Jurkat, Clone E6-1 (cell line): ENCODE data around the genes PGAM5 and ZNF268.

DNA sequence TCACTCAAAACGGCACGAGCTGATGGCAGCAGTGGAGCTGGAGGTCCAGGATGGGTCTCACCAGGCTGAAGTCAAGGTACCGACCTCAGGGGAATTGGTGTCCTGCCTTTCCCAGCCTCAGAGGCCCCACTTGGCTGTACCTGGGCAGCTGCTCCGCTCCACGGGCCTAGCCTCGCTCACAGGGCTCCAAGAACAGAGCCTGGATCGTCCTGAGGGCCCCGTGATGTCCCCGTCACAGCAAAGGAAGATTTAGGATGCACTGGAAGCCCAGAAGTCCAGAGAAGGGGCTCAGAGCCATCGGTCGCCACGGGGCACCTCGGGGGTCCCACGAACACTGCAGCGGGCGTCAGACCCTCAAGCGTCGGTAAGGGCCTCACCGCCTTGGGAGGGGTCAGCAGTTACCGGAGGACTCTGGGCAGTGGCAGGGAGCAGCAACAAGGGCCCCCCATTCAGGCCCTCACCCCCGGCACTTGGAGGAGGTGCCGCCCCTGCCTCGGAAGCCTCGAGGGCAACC lies 56.5 kb downstream of the LRCOL1 start:
- RRBS, result 96% methylated on average over 2 of the region's 24 CpGs

GRCh38 chr12:132580741-132581883 lies 29.3 kb downstream of the LRCOL1 start:
- RRBS, result no CpG with 5 or more reads among the region's 28 CpGs

- RRBS, result 43% methylated on average over 6 of the region's 30 CpGs
These were observed 10.1 kb downstream of the LRCOL1 start for GRCh38 chr12:132600129-132600831.

- RRBS, result no CpG with 5 or more reads among the region's 6 CpGs
These were observed 10.7 kb downstream of the POLE start for GRCh38 chr12:132676380-132676998.

- RRBS, result 4% methylated on average over 38 of the region's 108 CpGs
These were observed at the start of gene PGAM5 for GRCh38 chr12:132709790-132710956. Gene PGAM5 (plus strand): TSS chr12:132710842.

DNA sequence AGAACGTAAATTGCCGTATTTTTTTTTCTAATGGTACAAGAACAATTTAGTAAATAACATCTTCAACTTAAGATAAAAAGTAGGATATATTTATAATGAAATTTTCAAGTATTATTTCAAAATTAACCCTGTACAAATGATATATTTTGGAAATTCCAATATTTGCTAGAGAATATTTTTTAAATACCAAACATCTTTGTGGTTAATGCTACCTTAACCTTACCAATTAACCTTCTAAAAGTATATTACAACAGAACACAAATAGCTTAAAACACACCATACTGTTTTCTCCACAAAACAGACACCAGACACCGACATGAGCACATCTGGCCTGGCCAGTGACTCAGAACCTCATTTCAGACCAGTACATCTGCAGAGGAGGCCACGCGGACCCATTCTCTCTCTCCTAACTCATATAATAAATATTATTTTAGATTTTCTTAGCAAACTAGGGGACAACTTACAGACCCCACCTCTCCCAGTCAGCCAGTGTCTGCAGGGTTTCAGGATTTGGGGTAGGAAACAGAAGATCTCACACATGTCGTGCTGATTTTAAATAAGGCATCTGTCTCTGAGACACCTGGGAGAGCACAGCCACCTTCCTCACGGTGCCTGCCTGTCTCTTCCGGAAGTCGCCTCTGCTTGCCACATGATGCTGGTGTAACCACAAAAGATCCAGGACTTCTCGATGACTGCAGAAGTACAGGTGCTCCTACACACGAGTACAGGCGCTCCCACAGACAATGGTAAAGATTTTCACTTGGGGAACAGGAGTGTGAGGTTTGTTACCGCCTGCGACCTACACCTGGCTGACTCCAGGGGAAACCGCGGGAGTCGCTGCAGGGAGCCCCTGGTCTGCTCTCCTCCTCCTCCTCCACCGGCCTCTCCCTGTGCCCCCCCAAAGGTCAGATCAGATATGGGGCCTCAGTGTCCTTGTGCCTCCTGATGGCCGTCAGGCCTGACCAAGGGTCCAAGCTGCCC lies 9.6 kb upstream of the ANKLE2 start:
- RRBS, result no CpG with 5 or more reads among the region's 19 CpGs

- RRBS, result no CpG with 5 or more reads among the region's 22 CpGs
These were observed 12.4 kb upstream of the ANKLE2 start for GRCh38 chr12:132773981-132774562.

DNA sequence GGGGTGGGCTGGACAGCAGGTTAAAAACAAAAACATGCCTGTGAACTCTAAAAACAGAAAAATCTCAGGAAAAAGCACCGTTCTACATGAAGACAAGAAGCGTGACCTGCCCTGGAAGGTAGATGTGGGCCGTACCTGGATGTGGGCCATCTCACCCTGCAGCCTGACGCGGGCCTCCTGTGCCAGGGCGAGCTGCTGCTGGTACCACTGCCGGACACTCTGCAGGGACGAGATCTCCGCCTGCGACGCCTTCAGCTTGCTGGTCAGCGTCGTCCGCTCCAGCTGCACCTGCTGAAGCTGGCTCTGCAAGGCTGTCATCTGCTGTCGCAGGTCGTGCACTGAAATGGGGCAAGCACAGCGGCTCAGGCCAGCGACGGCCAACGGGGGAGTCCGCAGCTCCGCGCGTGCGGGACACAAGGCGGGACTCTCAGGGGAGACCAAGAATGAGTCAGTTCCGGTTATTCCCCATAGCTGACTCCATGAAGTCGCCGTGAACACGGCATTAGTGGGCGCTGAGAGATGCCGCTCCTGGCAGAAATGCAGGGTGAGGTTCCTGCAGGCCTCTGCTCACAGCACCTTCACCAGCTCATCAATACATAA lies 26.9 kb downstream of the GOLGA3 start:
- RRBS, result no CpG with 5 or more reads among the region's 32 CpGs

GRCh38 chr12:132832746-132832947 lies 4.0 kb upstream of the GOLGA3 start:
- RRBS, result no CpG with 5 or more reads among the region's 5 CpGs

DNA sequence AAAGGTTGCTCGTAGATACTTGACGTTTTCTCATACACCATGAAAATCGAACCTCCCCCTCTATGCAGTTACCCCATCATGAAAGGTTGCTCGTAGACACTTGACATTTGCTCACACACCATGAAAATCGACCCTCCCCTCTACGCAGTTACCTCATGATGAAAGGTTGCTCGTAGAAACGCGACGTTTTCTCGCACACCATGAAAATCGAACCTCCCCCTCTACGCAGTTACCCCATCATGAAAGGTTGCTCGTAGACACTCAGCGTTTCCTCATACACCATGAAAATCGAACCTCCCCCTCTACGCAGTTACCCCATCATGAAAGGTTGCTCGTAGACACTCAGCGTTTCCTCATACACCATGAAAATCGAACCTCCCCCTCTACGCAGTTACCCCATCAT lies 7.6 kb upstream of the CHFR start:
- RRBS, result no CpG with 5 or more reads among the region's 21 CpGs

DNA sequence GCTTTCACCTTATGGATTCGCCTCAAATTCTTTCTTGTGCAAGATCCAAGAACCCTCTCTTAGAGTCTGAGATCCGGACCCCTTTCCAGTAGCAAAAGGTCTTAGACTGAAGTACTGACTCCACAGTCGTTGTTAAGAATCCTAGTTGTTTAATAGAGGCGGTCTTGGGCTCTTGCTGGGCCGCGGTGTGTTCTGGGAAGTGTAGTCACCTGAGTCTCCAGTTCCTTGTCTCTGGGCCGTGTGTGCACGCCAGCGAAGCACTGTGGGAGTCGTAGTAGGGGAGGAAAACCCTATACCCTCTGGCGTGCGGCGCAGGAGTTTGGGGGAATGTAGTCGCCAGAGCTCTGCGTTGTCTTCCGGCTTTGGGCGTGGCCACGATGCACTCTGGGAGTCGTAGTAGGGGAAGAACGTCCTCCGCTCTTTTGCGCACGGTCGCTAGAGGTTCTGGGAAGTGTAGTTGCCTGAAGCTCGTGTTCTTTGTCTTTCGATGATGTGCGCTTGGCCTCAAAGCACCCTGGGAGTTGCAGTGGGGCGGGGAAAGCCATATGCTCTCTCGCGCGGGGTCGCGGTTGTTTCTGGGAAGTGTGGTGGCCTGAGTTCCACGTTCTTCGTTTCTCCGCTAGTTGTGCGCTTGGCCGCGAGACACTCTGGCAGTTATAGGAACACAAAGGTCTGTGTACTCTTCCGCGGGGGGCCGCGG lies 691 bp upstream of the ZNF140 start:
- RRBS, result no CpG with 5 or more reads among the region's 43 CpGs

- RRBS, result no CpG with 5 or more reads among the region's 3 CpGs
These were observed 3.7 kb downstream of the ZNF140 start for GRCh38 chr12:133084182-133085002.

DNA sequence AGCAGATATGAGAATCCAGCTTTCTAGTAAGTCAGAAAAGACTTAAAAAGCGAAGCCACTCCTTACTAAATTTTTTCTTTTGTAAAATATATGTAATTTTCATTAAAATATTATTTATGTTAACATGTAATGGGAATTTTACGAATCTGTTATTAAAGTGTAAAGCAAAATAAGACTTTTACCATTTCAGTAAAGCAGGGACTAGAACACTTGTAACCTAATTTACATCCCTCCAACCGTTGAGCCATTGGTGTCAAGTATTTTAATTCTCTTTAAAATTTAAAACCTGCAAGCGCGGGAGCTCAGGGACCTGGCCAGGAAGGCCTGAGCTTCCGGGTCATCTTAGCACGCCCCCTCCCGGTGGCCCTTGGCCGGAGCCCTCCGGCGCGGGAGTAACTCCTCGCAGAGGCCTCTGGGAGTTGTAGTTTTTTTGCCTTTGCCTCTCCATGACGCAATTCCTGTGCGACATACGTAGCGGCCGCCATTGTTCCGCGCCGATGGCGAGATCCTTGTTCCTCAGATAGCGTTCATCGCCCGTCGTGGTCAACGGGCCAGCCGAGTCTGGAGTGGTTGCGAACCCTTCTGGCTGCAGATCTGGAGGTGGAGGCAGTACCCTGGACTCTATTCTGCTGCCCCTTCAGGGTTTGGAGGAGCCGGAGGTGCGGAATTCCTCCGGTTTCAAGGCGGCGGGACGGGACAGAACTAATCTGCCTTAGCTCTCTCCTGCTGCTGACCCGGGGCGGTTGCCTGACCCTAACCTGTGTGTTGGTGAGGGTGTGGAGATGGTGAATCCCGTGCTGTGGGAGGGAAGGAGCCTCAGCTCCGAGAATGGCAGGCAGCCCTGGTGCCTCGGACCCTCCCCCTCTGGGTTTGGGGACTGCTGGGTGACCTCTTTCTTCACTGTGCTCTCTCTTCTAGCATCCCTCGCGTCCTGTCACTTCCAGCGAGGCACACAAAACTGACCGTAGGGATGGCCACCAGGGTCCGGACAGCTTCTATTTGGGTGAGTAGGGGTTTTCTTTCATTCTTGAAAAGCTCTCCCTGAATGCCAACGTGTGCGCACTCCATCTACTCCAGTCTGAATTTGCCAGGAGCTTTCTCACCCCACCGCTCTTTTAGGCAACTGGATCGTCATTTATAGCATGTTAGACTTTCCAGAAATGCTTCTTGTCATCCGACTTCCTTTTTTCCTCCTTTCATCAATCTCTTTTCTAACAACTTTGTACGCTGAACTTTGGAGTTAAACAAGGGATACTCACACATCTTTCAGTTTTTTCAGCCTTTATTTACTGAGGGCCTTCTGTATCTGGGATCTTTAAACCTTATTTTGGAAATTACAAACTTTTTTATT lies at the start of gene ZNF268:
Gene ZNF268, plus strand, starts transcription at position 468 of the 1,351 bp plus-strand sequence.
- RRBS, result 34% methylated on average over 5 of the region's 51 CpGs